ENCODE measurements around the genes SPATA46, MGST3 and ILDR2.

DNA sequence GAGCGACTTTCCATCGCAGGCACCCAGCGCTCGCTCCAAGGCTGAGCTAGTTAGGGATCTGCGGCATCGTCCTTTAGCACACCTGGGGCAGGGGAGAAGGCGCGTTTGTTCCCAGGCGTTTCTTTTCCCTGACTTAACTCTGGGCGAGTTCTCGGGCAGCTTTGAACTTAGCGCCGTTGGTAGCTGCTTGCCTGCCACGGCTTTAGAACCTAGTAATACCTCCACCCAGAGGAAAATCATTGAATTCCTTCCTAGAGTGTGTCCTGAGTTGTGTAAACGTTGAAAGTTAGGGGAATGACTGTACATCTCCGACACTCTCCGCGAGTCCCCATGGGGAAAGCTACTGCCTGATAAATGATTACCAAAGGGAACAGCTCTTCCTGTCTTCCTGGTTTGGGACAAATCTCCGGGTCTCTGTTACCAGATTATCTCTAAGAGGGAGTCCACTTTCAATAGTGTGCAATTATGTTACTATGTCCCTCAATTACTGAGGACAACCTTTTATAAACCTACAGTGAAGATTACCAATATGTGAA is 565 bp upstream of the OLFML2B start:
- PRO-cap, 2 experiments = no peak in any of the 2 experiments

DNA sequence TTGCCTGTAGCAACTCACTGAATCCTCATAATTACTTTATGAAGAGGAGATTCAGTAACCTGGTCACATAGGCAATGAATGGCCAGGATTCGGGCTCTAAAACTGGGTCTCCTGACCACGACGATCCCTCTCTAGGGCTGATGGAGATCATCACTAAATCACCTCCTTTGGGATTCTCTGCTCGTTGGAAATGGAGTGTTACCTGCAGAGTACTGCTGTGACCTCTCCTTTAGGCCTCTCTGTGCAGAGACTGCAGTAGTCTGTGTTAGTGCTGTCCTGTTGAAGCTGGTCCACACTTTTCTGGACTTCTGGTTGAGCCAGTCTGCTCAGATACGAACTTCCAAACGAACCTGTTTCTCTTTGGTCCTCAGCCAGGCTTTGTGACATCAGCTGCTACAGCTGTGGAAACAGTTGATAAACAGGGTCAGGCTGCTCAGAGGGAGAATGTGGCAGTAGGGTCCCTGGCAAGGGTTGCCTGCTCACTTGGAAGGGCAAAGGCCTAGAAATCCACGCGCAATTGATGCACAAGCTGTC is 98.7 kb downstream of the NOS1AP start:
- PRO-cap, 2 experiments = no peak in any of the 2 experiments

DNA sequence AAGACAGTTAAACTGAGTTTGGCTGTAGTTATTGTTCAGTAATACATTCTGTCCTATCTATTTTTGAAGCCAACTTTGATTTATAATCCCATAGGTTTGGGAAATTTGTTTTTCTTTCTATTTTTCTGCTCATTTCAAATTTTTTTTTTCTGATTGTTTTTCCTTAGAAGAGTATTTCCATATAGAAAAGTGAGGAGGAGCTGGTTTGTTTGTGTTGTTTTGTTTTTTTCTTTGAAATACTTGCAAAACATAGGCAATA is 81.3 kb downstream of the SPATA46 start:
- PRO-cap, 2 experiments = no peak in any of the 2 experiments

GRCh38 chr1:162376714-162377034 is at the start of gene SPATA46:
Gene SPATA46 (minus strand): TSS chr1:162376854.
- PRO-cap, 2 experiments = no peak in any of the 2 experiments

DNA sequence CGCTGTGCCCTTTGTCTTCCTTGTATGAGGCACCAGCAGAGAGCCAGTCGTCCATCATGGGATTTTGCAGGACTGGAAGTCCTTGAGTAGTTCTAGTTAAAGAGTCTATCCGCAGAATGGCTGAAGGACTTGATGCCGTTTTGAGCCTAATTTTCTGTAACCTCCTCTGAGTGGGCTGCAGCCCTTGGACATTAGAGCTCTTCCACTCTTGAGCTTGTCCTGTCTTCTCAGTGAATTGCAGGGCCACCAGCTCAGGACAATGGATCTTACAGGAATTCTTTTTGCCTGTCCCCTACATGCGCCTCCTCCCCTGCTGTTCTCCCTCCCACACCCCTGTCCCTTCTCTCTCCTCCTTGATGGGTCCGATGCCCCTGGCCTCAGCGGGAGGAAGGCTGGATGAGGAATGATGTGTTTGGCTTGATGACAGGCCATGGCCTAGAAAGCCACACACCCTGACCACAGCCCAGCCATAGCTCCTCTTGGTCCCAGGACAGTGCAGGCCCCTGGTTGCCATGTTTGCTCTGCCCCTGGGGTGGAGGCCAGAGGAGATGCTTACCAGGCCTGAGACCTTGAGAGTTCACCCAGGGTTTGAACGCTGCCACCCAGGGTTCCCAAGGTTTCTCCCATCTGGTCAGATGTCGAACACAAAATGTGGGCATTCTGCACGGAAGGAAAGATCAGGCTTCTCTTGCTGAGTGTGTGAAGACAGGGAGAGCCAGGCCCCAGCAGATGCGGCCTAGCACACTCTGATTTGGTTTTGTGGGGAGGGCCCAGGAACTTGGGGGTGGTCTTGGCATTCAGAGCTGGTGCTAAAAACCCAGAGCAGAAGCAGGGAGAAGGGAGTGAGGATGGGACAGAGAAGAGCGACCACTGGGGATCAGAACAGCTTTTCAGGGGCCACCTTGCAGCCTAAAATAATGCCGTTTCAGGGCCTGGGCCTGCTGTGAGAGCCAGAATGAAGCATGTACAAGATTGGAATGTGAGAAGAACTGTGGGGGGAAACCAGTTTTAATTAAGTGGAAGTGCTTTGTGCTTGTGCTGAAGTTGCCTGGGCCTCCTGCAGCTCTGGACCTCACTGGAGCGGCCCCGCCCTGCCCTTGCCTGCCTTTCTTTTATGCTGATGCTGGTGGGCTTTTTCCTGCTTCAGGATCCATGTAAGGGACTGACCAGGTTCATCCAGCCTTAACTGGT is 2.6 kb downstream of the C1orf226 start:
- PRO-cap, 2 experiments = no peak in any of the 2 experiments

DNA sequence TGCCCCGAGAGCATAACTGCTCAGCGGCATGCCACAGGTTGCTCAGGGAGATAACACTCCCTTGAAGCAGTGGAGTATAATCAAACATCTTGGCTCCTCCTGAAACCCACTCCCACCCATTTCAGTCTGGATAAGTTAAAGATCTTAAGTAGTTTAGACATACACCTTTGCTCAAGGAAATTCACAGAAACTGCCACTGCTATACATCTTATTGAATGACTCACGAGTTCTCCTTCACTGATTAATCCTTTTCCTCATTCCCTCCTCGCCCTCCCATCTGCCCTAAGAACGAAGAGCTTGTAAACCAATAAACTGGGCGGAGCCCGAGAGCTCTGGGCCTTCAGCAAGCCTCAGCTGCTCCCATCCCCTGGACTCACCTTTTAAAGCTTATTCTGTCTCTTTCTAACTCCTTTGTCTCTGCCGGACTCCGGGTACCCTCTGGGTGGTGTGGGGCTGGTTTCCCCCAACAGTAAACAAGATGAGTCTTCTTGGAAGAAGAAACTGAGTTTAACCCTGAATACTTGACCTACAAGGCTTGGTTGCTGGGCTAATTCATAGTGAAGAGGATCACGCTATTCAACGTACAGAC is 7.6 kb upstream of the SH2D1B start:
- PRO-cap, 2 experiments = no peak in any of the 2 experiments

GRCh38 chr1:162528406-162529387 is 31.1 kb downstream of the UHMK1 start:
- PRO-cap, 2 experiments = no peak in any of the 2 experiments

GRCh38 chr1:162579229-162579694 is 17.7 kb downstream of the UAP1 start:
- PRO-cap, 2 experiments = no peak in any of the 2 experiments

DNA sequence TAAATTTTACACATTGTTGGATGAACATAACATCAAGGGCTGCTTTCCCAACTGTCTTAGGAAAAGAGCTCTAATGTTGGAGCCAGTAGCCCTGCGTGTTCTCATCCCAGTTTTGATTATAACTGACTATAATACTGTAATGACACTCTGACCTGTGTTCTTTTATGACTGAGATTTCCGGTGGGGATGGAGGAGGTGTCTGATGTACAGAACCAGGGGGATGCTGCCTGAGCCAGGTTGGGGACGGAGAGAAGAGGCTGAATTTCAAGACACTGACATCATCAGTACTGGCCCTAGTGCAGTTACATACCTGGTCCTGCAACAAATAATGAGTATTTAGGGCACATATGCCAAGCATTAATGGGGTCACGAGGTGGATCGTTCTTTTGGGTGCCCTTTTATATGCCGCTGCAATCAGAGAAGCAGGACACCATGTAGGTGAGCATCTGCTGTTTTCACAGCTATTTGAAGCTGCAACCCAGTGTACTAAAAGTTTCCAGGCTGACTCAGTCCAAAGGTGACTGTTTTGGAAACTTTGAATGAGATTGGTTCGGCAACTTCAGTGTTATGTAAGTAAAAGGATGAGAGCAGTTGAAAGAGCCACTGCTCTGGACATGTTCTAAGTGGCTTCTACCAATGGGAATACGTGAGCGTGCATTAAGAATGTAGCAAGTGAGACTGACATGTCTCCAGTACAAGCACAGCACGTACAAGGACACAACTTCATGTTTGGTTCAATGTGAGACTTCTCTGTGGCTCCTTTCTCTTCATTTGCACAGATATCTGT is 55.4 kb downstream of the DDR2 start:
- PRO-cap, 2 experiments = no peak in any of the 2 experiments

DNA sequence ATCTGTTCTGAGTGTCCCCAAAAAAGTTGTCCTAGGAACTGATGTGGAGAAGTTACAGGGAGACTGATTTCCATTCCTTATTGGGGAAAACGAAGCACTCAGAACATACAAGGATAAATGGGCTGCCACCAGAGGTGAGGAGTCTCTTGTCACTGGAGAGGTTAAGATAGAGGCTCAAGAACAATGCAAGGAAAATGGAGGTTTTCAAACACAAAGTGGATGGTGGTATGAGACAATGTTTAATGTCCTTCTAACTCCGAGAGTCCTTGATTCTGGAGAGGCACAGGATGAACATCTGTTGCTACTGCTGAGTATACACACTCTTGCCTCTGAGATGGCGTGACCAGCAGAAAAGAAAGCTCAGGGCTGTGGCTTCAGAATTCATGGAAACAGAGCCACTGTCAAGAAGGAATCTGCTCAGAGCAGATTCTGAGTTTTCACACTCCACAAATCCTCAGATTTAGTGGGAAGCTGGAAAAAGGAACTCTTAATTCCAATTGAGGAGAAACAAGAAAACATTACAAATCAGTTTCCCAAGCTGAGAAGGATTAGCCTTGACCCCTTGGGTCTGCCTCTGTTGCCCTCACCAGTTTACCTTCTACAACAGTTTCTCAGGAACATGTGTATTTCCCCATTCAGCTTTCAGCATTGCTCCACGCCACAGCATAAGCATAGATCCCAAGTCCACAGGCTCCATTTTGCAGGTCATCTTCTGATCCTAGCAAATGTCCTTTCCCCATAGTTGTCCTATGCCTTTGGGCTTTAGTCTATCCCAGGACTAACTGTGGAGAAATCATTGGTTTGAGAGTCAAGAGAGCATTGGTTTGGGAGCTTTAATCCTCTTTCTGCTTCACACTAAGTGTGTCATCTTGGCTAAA is 8.9 kb upstream of the HSD17B7 start:
- PRO-cap, 2 experiments = no peak in any of the 2 experiments

DNA sequence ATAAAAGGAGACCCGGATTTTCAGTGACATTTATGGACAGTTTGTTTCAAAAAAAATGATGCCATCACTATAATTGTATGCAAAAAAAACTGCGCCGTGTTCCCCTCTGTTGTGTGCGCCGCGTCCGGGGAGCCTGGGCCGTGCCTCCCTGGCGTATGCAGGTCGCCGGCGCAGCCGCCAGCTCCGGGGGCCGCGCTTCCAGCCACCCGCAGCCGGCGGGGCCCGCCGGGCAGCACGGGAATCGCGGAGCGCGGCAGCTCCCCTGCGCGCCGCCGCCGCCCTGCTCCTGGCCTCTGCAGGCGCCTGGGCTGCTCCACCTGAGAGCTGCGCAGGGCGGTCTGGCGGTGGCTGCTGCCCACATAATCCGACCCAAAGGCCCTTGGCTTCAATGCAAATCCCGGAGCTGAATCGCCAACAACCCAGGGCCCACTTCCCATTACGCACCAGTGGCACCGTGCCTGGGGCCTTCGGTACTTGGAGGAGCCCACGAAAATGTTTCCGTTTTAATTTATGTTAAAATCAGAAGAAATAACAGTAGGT is 237.7 kb upstream of the PBX1 start:
- PRO-cap, 2 experiments = peak in 1 of 2 experiments; most common plus-strand start position 209 of the sequence (in 1); most common minus-strand start position 176 of the sequence (in 1)

DNA sequence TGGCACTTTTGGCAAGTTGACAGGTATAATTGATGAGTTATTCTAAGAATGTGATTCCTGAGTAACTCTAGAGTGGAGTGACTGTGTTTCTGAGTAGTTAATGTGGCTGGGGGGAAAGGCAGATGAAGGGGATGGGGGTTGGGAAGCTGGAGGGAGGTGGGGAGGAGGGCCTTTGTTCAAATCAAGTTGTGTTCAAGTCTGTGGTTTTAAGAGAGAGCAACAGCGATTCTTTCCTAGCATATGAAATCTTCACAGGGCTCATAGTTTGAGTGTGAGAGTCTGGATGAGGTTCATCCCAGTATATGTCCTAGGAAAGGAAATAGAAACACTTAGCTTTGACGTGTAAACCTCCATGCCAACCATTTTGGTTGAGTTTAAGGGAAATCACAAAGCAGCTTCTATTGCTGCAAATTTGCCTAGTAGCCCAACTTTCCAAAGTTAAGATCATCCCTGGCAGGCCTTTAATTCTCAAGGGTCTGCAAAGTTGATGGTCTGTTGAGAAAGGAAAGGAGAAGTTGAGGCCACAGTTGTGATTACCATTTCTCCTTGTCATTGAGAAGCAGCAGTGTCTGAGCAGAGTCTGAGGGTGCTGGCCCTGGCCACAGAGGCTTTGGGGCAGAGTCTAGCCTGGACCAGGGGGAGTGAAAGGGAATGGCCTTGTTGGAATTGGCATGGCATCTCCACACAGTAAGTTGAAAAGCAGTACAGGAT is 33.1 kb downstream of the PBX1 start:
- PRO-cap, 2 experiments = no peak in any of the 2 experiments

GRCh38 chr1:164613135-164613679 is 54.2 kb downstream of the PBX1 start:
- PRO-cap, 2 experiments = no peak in any of the 2 experiments

DNA sequence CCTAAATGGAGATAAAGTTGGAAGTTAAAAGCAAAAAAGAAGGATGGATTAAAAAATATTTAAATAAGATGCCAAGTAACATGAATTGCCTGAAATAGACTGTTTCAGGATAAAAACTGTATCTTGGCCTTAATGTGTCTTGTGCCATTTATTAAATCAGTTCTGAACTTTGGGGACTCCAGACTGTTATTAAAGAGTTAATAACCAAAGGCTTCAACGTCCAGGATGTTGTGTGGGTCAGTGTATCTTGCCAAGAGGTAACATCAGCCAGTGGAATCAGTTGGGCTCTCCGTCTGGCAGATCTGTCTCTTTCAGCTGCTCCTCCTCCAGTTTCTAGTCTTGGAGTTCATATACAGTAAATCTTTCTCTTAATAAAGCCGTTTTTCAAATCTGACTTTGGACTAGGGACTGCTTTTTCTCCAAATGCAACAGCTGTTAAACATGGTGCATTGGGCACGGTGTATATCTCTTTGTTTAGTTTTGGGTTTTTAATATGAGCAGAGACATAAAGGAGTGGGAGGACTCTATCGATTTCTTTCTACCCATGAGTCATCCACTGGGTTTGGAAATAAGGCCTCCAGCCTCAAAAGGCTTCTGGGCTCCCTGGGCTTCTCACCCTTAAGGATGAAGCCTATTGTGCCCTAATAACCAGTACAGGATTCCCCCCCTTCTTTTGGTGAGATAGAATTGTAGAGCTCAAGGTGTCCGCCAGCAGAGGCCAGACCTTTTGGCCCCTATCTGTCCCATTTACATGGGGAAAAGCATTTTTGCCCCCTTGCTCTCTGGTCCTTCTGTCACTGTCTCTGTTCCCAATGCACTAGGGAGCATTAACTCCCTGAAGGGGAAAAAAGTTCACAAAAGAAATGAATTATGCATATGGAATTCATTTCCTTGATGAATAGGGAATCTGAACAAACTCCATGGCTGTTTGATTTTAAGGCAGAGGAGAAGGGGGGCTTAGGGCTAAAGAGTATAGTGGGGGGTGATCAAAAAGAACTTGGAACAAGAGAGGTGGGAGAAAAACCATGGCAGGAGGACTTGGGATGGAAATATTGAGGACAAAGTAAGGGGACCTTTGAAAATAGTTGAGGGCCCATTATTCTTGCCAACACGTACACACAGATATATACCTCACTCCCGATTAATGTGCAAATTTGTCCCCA is 86.0 kb downstream of the PBX1 start:
- PRO-cap, 2 experiments = no peak in any of the 2 experiments

DNA sequence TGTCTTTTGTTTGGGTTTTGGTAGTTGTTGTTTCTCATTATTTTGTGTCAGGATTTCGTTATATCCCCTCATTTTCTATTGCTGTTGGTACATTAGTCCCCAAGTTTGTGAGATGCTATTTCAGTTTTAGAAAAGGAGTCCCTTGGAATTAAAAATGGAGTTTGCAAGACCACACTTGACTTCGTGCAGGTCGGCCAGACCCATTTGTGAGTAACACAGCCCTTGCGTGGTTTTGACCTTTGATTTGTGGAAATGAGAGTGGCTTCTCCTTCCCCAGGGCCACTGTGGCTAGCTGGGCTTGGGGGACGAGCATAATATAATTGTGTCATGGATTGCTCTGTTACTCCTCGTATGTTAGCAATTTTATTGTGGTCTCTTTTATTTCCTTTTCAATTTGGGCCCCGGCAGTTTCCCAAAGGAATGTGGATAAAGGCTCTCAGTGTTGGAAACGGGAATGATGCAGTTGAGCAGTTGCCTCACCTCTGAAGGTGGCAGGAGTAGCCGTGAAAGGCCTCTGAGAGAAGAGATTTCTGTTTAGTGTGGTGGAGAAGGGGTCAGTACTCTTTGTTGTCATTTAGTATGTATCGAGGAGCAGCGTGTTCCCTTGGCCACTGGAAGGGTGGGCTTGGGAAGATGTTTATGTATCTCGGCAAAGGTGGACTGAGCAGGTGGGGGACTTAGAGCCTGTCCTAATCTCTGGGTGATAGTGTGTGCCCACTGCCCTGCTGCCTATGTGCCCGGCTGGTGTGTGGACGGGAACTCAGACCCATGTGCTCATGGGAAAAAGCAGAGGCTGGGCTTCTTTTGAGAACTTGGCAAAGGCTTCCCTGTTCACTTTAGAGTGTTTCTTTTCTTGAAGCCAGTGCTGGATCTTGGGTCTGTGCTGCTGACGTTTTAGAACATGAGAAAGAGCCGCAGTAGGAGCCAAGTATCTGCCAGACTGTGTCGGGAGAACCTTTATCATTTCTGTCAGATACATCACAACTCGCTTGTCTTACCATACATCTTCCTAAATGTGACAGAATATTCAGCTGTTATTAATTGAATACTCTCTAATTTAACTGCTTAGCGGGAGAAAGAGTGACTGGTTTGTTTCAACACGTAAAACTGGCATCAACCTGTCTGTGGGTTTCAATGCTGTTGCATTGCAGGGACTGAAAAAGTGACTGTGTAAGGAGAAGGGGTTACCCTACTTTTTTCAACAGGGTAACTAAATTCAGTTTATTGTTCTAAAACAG is 194.9 kb downstream of the PBX1 start:
- PRO-cap, 2 experiments = peak in 2 of 2 experiments; most common plus-strand start position 862 of the sequence (in 2); most common minus-strand start position 733 of the sequence (in 1)

- PRO-cap, 2 experiments = no peak in any of the 2 experiments
These were observed 235.3 kb downstream of the PBX1 start for GRCh38 chr1:164794158-164794751.

GRCh38 chr1:165281146-165281345 is 75.5 kb downstream of the LMX1A start:
- PRO-cap, 2 experiments = no peak in any of the 2 experiments

GRCh38 chr1:165630640-165631340 is at the start of gene MGST3:
Gene MGST3 (plus strand): TSS chr1:165631234.
- PRO-cap, 2 experiments = peak in 2 of 2 experiments; most common plus-strand start chr1:165630859 (in 1); most common minus-strand start chr1:165630800 (in 1)

GRCh38 chr1:166975254-166976141 is at the start of gene ILDR2:
Gene ILDR2 (minus strand): TSS chr1:166975540.
- PRO-cap, 2 experiments = peak in 2 of 2 experiments; most common plus-strand start chr1:166975549 (in 1); most common minus-strand start chr1:166975614 (in 2)

DNA sequence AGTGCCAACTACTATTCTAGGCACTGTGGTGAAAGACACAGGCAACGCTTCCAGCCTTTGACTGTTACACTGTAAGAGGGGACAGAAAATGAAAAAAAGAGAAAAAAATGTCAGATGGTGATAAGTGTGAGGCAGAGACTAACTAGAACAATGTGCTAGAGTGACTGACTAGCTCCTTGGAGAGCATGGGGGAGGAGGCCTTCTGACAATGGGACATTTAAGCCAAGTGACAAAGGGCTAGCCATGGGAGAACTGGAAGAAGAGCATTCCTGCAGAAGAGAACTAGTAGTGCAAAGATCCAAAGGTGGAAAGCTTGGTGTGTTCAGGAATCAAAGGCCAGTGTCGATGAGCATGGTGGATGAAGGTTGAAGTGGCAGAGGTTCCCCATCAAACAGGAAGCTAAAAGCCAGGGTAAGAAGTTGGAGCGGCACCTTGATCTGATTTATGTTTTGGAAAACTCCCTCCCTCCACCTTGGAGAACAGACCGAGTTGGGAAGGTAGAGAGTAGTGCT is 25.8 kb downstream of the STYXL2 start:
- PRO-cap, 2 experiments = no peak in any of the 2 experiments

Data from heart right ventricle (tissue), 2 donors.